Mesenchymal stem cell of Wharton's jelly (primary cell): ENCODE measurements around the genes STIP1, BAD and GPR137.

DNA sequence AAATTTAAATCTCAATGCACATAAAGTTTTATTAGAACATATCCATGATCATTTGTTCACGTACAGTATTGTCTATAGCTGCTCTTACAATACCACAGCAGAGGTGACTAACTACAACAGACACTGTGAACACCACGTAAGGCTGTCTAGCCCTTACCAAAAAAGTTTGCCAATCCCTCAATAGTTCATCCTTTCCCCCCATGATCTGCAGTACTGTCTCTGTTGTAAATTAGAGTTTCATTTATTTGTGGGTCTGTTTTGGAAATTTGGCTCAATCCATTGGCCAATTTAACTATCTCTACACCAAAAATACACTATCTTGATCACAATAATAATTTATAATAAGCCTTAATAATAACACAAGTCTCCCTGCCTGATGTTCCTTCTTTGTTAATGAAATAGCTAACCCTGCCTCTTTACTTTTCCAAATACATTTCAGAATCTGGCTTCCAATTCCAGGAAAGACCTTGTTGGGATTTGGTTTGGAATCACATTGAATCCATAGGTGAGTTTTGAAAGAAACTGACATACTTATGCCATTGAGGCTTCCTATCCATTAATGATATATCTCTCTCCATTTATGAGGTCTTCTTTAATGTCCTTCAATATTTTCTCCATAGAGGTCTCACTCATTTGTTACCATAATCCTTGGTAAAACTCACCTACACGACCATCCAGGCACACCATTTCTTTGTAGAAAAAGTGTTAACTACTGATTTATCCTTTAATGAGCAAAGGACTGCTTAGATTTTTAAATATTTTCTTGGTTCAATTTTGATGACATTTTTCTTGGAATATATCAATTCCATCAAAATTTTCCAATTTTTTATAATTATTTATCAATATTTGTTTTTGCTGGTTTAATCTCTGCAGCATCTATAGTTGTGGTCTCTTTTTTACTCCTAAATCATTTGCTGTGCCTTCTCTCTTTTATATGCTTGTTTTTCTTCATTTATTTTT, 6.8 kb upstream of the PLAAT2 start:
- CAGE, long polyA plus RNA: no peak

DNA sequence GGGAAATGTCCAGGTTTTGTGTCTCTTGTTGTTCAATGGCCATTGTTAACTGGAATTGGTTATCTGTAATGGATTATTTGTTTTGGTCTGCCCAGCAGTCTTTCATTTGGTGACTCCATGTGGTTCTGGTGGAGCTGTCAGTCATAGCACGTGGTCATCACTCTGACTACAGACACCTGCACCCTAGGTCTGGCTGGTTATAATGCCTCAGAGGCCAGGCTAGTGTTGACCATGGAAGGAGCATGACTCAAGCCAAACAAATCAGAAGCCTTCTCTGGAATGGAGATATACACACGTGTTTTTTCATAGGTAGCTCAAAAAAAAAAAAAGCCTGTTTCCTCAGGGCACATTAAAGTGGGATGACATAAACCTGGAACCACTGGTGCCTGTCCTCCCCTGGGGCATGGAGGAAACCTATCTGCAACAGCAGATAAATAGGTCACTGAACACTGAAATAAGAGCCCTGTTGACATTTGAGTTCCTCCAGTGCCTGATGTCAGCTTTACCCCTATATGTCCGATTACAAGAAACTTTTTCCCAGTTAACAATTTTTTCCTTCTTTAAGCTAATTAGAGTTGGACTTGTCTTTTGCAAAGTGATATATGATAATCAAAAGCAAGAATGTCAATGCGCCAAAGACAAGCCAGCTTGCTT, 8.1 kb upstream of the PLAAT3 start:
- CAGE, long polyA plus RNA: no peak

DNA sequence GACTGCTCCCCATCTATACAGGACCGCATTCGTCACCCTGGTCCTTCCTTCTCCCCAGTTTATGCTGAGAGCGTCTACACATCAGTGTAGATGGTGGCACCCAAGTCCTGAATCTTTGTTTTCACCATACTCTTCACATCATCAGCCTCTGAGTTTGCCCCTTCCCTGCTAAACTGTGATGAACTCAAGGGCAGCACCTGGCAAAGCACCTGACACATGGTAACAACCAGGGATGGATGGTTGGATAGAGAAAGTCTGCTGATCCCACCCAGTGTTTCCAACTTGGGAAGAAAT, 8.6 kb upstream of the PLAAT3 start:
- CAGE, long polyA plus RNA: no peak

- CAGE, long polyA plus RNA: no peak
These were observed 907 bp downstream of the ATL3 start for GRCh38 chr11:63670296-63670642.

DNA sequence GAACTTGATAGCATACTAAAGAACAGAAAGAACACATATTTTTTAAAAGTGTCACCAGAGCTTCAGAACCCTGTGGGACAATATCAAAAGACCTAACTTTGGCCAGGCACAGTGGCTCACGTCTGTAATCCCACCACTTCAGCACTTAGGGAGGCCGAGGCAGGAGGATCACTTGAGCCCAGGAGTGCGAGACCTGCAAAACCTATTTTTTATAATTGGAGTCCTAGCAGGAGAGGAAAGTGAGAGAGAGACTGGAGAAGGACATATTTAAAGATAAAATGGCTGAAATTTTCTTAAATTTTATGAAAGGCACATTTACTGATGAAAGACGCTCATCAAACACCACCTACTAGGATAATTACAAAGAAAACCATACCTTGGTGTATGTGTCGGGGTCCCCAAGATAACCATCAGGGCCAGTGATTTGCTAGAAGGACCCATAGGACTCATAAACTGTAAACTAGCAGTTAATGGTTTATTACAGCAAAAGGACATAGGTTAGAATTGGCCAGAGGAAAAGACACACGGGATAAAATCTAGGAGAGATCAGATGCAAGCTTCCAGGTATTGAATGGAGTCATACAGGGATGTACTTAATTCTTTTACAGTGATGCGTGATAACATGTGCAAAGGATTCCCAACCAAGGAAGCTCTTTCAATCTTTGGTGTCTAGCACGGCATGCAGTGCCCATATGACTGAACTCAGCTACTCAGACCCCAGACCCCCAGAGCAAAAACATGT, 40.8 kb downstream of the ZFTA start:
- CAGE, long polyA plus RNA: no peak

- CAGE, long polyA plus RNA: no peak
These were observed 1.1 kb downstream of the ZFTA start for GRCh38 chr11:63767320-63767968.

- CAGE, long polyA plus RNA: no peak
These were observed 1.3 kb upstream of the ZFTA start for GRCh38 chr11:63769637-63770424.

- CAGE, long polyA plus RNA: no peak
These were observed 29.6 kb downstream of the RCOR2 start for GRCh38 chr11:63887136-63888034.

DNA sequence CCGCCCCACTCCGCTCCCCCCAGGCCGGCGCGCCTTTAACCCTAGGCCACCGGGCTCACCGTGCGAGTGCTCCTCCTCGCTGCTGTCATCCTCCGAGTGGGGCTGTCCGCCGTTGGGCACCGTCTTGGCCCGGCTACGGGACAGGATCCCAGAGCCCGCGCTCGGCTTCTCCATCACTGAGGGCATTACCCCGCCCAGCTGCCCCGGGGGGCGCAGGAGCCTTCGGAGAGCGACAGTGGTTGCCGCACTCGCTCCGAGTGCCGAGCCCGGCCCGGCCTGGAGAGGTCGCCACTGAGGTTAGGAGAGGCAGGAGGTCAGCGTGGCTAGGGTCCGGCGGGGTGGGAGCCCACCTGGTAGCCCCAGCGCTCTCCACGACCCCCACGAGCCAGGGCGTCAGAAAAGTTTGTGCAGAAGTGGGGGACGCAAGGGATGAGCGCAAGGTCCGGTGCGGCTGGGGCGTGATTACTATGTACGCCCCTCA, 653 bp downstream of the RCOR2 start:
- CAGE, long polyA plus RNA: no peak

GRCh38 chr11:63919912-63920617, 3.1 kb upstream of the RCOR2 start:
- CAGE, long polyA plus RNA: no peak

- CAGE, long polyA plus RNA: no peak
These were observed 14.4 kb downstream of the OTUB1 start for GRCh38 chr11:64000487-64001180.

DNA sequence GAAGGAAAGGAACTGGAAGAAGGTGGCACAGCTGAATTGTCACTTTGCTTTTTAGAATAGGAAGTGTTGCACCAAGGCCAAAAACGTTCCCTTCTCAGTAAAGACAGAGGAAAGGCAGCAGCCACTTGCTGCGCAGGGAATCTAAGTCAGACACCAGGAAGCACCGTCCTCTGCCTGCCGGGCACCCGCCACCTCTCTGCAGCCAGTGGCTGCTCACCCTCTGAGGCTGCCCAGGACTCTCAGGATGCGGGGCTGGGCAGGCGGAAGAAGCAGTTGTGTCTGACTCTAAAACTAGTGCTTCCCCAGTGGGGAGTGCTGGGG, 7.9 kb upstream of the FLRT1 start:
- CAGE, long polyA plus RNA: no peak

- CAGE, long polyA plus RNA: no peak
These were observed 20.5 kb downstream of the FLRT1 start for GRCh38 chr11:64056163-64056722.

DNA sequence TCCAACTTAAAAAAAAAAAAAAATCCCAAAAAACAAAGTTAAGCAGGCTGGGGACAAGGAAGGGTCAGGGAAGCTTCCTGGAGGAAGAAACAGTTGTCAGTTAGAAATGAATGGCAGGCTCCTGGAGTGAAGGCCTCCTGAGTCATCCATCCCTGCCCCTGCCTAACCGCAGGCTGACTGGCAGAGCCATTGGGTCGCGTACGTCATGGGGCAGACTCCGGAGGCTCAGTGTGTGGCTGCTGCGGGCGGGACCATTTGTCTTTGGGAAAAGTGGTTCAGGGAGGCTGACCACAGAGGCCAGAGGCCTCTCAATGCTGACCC, 58.7 kb downstream of the FLRT1 start:
- CAGE, long polyA plus RNA: no peak

GRCh38 chr11:64151002-64151535, 14.8 kb downstream of the MACROD1 start:
- CAGE, long polyA plus RNA: no peak

- CAGE, long polyA plus RNA: no peak
These were observed at the start of gene STIP1 for GRCh38 chr11:64185926-64186449. STIP1 (plus strand) TSS chr11:64186171.

- CAGE, long polyA plus RNA: no peak
These were observed 4.6 kb downstream of the FERMT3 start for GRCh38 chr11:64210944-64211612.

GRCh38 chr11:64284488-64284946, at the start of gene BAD:
BAD (minus strand) TSS chr11:64284665.
- CAGE, long polyA plus RNA: no peak

DNA sequence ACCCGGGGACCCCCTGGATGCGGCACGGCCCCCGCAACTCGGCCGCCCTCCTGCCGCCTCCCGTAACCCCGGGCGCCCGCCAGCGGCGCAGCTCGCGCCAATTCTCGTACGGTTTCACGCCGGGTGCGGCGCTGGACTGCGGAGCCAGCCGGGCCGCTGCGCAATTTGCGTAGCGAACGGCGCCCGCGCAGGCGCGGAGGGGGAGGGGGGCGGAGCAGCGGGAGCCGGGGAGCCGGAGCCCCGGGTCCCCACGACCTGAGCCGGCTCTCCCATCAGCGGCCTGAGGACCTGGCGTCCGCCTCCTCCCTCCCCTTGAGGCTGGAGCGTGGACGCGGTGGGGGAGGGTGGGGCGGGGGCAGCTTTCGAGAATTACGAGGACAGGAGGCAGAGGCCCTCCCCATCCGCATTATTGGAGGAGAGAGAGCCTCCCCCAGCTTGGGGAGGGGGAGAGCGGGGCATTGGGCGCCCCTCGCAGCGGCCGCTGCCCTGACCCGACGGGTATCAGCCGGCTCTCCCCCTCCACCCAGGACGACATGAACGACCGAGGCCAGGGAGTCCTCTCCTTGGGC, at the start of gene GPR137:
Gene GPR137 (plus strand): TSS at position 212 of the 569 bp plus-strand sequence.
- CAGE, long polyA plus RNA: no peak

DNA sequence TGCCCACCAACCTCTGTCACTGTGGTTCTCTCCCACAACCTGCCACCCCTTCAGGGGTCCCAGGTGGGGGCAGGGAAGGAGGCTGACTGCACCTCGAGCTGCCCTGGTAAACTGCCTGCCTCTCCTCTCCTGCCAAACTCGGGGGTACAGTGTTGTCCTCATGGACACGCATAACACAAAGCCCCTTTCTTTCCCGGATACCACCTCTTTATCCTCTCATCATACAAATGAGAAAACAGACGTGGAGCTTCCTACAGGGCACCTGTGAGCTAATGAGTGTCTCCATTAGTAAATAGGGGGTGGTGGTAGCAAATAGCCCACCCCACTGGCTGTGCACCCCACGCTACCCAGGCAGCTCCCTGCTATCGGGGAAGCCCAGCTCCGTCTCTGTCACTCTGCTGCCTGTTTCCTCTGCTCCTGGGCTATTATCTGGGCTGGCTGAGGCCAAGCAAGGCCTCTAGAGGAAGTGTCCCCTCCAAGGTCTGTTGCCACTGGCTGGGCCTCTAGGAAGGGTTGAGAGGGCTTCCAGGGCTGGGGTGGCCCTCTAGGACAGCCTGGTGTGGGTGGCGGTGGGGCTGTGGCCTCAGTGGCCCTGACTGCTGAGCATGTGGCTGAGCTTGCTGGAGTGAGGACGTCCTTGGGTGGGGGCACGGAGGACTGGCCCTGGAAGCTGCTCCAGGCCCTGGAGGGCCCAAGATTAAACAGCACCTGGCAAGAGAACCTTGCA, 5.9 kb downstream of the PRDX5 start:
- CAGE, long polyA plus RNA: no peak